ENCODE data around the genes METTL3 and OR10G2.

GRCh38 chr14:21427666-21428387, 28.1 kb downstream of the CHD8 start:
- PRO-cap = no peak
- RAMPAGE, long total RNA, 3 experiments = no peak in any of the 3 experiments

DNA sequence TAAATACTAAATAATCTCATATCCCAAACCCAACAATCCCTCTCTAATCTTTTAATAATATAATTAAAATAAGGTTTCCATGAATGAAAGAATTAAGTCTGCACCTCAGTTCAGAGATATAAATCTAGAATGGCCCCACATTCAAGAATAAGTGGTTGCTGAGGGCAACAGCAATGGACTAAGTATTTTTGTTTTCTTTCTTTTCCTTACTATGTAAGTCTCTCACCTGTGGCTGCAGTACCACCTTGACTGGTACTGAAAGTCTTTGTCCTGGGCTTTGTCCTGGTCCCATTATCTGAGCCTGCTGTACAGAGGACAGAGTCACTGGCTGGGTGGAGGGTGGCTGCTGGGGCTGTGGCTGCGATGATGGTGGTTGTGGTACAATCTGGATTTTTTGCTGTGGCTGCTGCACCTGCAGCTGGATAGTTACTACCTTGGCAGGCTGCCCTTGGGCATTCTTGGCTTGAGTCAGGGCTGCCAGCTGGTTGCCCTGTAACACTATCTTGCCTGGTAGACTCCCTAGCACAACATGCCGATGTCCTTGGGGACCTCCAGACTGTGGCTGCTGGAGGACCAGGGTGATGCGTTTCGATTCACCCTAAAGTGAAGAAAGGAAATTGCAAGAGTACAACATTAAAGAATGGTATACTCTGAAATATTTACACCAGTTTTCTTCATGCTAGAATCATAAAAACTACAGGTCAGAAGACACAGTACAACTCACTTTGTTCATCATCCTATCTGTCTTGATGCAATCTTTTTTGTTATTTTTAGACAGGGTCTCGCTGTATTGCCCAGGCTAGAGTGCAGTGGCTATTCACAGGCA, 27.0 kb downstream of the CHD8 start:
- PRO-cap = no peak
- RAMPAGE, long total RNA, 3 experiments = no peak in any of the 3 experiments

GRCh38 chr14:21430727-21431789, 24.9 kb downstream of the CHD8 start:
- PRO-cap = no peak
- RAMPAGE, long total RNA, 3 experiments = no peak in any of the 3 experiments

- PRO-cap = no peak
- RAMPAGE, long total RNA, 3 experiments = no peak in any of the 3 experiments
Observed at GRCh38 chr14:21459181-21459671, 3.3 kb upstream of the CHD8 start.

DNA sequence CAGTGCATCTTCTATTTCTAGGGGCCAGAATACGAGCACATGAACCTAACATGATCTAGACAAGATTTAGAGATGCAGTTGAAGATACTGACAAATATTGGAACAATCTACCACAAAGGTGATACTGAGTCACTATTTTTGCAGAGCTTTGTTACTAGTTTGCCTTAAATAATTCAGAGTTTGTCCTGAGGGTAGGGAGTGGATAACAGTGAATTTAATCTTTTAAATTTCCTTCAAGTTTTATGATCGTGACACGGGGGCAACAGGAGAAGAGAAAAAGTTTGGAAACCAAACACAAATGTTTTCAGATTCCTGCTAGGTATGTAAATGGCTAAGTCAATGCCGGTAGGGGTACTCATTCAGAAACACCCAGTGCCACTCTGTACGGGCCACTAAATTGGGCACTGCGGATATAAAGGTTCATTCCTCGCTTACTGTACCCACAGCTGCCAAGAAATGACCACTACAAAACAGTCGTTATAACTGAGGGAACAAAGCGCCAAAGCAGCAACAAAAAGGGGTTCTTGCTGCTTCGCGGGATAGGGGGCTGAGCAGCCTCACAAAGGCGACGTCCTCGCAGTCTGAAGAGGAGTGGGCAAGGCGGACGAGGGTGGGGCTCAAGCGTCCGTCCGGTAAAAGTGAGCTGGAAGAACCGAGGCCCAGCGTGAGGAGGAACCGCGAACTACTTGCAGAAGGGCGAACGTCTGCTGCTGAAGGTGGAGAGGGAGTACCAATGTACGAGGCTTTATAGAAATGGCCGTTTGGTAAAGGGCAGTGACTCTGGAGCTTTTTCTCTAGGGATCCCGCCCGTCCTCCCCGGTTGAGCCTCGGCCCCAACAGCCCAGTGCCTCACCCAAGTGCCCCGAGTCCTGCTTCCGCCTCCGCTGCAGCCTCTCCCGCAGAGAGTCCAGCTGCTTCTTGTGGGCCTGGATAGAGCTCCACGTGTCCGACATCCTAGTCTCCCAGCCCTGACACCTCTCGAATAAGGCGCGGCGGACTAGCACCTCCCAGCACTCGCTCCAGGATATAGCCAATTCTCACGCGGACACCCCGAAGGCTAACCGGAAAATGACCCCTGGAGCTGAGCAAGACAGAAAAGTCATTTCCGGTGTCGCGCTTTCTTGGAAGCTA, at the start of gene METTL3:
TSS of gene METTL3 (minus strand) at position 1,070 of the 1,131 bp plus-strand sequence.
- PRO-cap = bidirectional peak, plus-strand start outside the sequence, minus-strand start at position 1,059 of the sequence
- RAMPAGE, long total RNA, 3 experiments = start-site peak on the minus strand in 3 of 3 experiments, centred at positions 1,035 to 1,045 of the sequence, 25 to 121 reads per replicate

DNA sequence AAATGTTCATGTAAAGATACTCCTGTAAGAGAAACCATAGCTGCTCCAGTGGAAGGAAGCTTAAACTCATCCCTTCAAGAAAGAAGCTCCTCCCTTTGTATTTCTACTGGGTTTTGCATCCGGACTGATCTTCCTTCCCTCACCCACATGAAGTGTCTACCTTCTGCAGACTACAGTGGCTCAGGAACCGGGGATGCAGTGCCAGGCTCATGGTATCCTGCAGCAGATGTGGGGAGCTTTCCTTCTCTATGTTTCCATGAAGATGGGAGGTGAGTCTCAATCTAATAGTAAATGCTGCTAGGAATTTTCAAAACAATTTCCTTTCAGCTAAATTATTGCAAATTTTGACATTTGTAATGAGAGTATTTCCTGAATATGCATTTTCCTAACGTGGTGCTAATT, 13.1 kb downstream of the OR10G2 start:
- PRO-cap = no peak
- RAMPAGE, long total RNA, 3 experiments = no peak in any of the 3 experiments

- PRO-cap = no peak
- RAMPAGE, long total RNA, 3 experiments = no peak in any of the 3 experiments
Observed at GRCh38 chr14:21634681-21635312, at the start of gene OR10G2. TSS of gene OR10G2 (minus strand) at chr14:21634940.

DNA sequence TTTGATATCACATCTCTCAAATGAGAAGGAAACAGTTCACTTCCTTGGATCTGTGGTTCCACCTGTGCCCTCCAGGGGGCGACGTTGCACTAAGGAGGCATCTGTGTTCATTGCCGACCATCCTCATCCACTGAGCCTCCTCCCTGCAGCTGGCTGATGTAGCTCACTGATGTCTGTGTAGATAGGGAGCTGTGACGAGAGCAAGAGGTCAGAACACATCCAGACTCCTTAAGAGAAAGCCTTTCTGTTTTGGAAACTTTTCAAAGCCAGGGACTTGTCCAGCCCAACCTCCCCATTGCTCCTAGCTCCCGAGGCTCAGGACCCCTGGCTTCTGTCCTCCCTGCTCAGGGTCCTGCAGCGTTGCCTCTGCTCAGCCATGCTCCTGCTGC, 172.8 kb upstream of the OR4E1 start:
- PRO-cap = no peak
- RAMPAGE, long total RNA, 3 experiments = no peak in any of the 3 experiments

DNA sequence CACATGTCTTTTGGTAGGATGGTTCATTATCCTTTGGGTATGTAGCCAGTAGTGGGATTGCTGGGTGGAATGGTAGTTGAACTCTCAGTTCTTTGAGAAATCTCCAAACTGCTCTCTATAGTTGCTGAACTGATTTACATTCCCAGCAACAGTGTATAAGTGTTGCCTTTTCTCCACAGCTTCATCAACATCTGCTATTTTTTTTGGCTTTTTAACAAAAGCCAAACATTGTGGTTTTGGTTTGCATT, 190.6 kb upstream of the OR4E1 start:
- PRO-cap = no peak
- RAMPAGE, long total RNA, 3 experiments = no peak in any of the 3 experiments

GRCh38 chr14:21917960-21918253, 244.3 kb upstream of the OR4E1 start:
- PRO-cap = no peak
- RAMPAGE, long total RNA, 3 experiments = no peak in any of the 3 experiments

DNA sequence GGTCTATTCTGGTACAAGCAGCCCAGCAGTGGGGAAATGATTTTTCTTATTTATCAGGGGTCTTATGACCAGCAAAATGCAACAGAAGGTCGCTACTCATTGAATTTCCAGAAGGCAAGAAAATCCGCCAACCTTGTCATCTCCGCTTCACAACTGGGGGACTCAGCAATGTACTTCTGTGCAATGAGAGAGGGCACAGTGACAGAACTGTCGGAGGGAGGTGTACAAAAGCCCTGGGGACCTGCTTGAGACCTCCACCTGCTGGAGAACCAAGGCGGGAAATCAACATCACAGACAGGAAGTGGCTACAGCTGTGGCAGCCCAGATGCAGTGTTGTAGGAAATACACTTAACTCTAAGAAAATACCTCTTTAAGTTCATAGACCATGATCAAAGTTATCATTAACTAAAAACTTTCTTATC, 250.9 kb upstream of the OR4E1 start:
- PRO-cap = no peak
- RAMPAGE, long total RNA, 3 experiments = no peak in any of the 3 experiments

- PRO-cap = no peak
- RAMPAGE, long total RNA, 3 experiments = no peak in any of the 3 experiments
Observed at GRCh38 chr14:22003317-22003917, 329.8 kb upstream of the OR4E1 start.

DNA sequence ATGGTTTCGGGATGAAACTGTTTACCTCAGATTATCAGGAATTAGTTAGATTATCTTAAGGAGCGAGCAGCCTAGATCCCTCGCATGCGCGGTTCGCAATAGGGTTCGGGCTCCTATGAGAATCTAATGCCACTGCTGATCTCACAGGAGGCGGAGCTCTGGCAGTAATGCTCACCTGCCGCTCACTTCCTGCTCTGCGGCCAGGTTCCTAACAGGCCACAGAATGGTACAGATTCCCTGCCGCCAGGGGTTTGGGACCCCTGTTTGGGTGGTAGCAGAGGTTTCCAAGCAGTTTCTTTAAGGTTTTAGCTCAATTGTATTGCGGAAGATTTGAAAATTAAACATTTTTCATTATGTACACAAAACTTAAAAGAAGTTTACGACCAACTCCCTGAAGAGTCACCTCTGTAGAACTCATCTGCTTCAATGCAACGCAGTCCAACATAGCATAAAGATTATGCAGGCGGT, 439.9 kb upstream of the OR4E1 start:
- PRO-cap = no peak
- RAMPAGE, long total RNA, 3 experiments = no peak in any of the 3 experiments

DNA sequence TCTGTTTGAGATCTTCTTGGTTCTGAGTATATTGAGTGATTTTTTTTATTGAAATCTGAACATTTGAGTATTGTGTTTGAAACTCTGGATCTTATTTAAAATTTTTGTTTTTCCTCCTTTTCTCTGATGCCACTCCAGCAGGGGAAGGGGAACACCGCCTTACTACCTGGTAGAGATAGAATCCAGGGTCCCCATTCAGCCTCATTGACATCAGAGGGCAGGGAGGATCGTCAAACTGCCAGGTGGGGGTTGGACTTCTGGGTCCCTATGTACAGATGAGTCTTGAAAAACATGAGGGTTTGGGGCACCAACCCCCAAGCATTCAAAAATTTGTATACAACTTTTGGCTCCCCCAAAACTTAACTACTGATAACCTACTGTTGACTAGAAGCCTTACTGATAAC, 444.8 kb upstream of the OR4E1 start:
- PRO-cap = no peak
- RAMPAGE, long total RNA, 3 experiments = no peak in any of the 3 experiments

GRCh38 chr14:22124163-22124426, 450.5 kb upstream of the OR4E1 start:
- PRO-cap = no peak
- RAMPAGE, long total RNA, 3 experiments = no peak in any of the 3 experiments

DNA sequence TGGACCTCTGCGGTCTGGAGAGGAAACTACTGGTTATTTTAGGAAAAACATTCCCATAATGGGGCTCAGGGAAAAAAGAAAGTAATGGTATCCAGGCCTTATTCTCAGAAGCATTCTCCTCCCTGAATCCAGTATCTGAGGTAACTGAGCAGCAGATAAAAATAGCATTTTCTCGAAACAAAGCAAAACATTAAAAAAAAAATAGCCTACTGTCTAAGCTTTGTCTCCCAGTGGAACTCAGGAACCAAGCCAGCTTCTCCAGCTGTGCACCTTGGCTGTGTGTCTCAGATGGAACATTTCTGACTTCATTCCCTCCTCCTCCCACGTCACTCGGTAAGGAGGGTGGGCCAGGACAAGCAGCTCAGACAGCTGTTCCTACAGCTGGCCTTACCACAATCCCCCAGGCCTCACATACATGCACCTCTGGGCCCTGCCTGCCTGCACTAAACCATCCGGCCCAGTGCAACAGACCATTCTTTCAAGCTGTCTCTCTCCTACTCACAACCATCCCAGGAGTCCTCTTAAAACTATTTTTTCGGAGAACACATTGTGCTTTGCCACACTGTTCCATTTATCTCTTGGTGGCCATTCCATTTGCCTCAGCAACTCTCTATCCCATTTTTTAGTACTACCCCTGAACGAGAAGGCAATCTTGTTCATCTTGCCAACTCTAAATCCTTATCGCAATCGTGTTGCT, 249.7 kb downstream of the DAD1 start:
- PRO-cap = no peak
- RAMPAGE, long total RNA, 3 experiments = no peak in any of the 3 experiments

- PRO-cap = no peak
- RAMPAGE, long total RNA, 3 experiments = no peak in any of the 3 experiments
Observed at GRCh38 chr14:22388992-22389754, 199.9 kb downstream of the DAD1 start.

DNA sequence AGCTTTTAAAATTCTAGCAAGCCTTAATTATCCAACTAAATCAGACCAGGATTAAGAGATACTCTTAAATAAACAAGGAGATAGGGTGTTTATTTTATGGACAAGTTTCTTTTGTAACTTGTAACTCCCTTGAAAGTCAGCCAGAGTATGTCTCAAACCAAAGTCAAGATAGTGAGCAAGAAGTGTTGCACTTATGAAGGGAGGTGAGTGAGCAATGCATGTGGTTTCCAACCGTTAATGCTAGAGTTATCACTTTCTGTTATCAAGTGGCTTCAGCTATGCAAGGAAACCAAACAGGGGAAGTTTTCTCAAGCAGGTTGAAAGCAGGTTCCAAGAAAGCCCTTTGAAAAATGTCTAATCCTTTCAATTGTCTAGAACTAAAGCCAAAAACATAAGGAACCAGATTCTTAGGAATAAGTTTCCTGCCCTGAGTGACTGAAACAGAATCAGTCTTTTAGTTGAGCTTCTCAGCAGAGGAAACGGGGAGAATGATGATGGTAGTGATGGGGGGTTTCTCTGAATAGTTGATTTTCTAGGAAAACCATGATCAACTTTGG, 128.5 kb downstream of the DAD1 start:
- PRO-cap = no peak
- RAMPAGE, long total RNA, 3 experiments = no peak in any of the 3 experiments

- PRO-cap = no peak
- RAMPAGE, long total RNA, 3 experiments = no peak in any of the 3 experiments
Observed at GRCh38 chr14:22477705-22478152, 111.3 kb downstream of the DAD1 start.

DNA sequence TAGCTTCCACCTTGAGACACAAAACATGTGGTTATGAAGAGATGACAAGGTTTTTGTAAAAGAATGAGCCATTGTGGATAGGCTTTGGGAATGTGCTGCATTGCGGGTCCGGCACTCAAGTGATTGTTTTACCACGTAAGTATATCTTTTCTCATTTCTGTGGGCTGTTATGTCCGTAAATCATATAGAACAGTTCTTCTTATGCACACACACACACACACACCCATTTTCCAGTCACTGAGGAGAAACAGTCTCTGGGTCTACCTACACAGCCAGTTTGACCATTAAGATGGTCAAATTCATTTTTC, 82.5 kb downstream of the DAD1 start:
- PRO-cap = no peak
- RAMPAGE, long total RNA, 3 experiments = no peak in any of the 3 experiments